Amniotic epithelial cell (primary cell): ENCODE measurements around the gene SKOR1.

DNA sequence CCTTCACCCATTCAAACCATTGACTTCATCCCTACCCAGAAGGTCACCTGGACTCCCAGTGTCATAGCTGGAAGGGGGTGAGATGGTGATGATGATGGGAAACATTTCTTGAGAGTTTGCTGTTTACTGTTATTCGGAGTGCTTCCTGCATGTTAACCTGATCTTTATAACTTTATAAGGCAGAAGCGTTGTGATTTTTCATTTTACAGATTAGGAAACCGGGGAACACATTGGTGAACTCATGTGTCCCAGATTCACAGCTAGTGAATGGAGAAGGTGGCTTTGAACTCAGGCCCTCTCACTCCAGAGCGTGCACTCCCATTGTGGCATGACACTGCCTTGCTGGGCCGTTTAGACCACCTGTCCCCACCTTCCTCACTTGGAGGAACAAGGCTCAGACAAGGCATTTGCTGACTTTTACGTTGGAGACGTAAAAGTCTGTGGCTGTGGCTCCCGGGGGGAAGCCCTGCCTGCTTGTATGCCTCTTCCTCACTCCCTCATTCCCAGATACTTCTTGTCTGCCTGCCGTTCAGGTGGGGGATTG lies 81.9 kb downstream of the AAGAB start:
- RRBS: no CpG with 5 or more reads among the region's 9 CpGs

- RRBS: no CpG with 5 or more reads among the region's 9 CpGs
Measured at GRCh38 chr15:67194294-67195257, 59.9 kb downstream of the AAGAB start.

DNA sequence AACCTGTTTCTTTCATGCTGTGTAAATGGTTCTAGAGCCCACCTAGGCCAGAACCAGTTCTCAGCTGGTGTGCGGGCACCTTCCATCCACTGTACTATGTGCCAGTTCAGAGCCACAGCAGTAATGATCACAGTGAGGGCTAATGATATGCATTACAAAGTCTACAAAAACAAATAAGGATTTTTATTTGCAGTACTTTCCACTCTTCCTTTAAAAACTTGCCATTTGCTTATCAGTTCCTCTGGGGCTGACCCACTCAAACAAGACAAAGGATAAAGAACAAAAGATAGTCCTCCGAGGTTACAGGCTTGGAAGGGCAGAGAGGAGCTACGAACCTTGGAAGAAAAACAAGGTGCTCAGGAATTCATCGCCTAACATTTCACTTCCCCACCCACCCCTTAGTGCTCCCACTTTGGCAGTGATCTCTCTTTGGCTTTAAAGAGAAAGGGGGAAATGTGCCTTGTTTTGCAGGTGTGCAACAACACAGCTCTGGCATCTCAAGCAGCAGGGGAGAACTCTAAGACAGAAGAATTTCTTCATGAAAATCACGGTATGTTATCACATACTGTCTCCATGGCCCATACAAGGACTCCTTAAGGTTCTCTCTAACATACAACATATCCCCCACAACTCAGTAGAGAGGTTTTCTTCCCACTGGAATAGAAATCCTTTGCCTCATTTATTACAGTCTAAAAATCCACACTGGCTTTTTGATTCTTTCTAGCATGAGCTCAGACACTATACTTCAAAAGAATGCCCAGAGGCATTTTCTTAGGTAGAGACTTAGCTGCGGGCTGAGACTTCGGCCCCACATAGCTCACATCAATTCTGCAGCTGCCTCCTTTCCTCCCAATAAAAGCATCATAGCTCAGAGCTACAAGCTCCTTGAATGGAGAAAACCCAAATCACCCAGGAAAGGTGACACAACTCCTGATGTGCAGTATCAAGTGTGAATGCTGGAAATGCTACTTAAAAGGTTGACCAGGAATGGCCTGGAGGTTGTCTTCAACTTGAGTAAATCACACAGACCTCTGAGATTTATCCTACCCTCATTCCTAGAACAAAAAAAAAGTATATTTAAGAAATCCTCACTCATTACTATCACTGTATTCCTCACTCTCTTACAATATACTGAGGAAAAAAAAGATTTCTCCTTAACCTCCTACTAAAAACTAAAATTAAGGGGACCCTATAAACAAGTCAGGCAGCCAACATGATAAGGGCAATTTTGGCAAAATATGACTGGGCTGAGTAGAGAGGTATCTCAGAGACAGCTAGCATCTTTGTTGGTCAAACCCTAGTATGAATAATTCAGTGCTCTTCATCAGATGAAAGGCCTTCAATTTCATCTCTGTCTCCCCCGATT lies 52.5 kb downstream of the AAGAB start:
- RRBS: no CpG with 5 or more reads among the region's 8 CpGs

GRCh38 chr15:67253573-67254110 lies 819 bp downstream of the AAGAB start:
- RRBS: no CpG with 5 or more reads among the region's 12 CpGs

DNA sequence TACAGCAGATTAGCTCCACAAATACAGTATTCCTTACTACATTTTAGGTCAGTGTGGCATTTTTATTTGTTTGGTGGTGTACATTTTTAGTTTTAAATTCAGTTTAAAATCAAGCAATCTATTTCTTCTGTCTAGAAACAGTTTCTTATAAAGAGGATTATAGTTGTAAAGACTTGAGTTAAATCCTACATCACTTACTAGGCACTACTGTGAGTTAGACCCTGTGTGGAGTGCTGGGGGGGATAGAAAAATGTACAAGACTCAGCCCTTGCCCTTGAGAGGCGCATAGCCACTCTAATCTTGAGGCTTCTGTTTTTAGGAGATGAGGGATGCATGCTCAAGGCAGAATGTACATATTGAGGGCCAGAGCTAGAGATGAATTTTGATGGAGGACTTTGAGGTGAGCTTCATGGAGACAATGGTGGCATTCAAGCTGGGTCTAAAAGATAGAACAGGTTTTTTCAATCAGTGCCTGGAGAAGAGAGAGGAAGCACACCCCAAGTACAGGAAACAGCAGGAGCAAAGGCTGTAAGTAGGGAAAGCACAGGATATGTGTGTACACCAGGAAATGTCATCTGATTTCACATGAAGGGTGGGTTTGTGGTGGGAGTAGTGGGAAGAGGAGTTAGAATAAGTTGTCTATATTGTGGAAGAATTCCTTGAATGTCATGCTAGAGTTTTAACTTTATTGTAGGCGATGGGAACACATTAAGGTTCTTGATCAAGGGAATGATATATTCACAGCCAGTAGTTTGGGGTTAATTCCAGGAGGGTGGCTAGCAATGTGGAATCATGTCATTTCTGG lies 99.8 kb downstream of the MAP2K5 start:
- RRBS: no CpG with 5 or more reads among the region's 2 CpGs

- RRBS: no CpG with 5 or more reads among the region's 4 CpGs
Measured at GRCh38 chr15:67784215-67784836, 41.0 kb upstream of the SKOR1 start.

DNA sequence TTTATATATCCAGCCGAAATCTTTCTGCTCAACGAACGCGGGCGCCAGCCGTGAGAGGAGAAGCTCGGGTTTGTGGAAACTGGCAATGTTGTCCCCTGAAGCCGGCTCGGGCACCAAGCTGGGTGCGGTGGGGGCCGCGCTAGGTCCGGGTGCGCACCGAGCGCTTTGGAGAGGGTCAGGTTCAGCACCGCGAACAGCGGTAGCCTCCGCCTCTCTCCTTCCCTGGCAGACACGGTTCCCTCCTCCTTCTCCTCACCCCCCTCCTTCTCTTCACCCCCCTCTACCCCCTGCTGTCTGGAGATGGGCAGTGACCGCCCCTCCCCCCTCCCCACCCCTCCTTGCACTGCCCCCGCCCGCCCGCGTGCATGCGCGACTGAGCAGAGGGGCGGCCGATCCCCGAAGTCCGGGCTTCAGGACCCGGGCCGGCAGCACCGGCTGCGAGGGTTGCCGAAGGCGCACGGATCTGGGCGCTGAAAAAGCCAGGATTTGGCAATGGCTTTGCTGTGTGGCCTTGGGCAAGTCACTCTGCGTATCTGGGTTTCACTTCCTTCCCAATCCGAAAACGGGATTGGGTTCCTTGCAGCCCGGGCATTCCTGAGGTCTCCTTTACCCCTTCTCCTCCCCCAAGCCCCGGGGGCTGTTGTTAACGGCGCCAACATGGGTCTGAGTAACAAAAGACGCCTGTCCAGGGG lies at the start of gene SKOR1:
SKOR1 (plus strand) TSS at position 399 of the 692 bp plus-strand sequence.
- RRBS: 3% methylated on average over 6 of the region's 48 CpGs

GRCh38 chr15:67916979-67917511 lies 91.7 kb downstream of the SKOR1 start:
- RRBS: no CpG with 5 or more reads among the region's 4 CpGs

DNA sequence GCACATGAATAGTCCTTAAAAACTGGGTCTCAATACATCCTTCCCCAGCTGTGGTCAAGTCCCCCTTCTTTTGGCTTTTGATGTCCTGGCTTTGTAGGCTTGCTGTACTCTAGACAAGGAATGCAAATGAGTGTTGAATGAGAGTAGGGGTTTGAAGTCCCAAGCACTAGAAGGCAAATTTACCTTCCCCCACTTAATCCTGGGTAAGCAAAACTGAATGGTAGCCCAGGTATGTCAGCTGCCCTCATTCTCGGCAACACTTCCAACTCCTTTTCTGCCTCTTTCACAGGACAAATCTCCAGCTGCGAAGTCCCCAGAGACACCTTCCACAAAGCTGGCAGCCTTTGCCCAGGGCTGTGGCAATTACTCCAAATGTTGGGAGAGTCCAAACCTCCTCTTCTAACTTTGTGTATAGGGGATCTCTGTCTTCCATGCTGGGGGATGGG lies 92.8 kb upstream of the PIAS1 start:
- RRBS: no CpG with 5 or more reads among the region's 2 CpGs

- RRBS: no CpG with 5 or more reads among the region's 3 CpGs
Measured at GRCh38 chr15:68110462-68110754, 56.3 kb downstream of the PIAS1 start.

GRCh38 chr15:68162161-68162668 lies 42.9 kb downstream of the CALML4 start:
- RRBS: no CpG with 5 or more reads among the region's 2 CpGs

- RRBS: no CpG with 5 or more reads among the region's 5 CpGs
Measured at GRCh38 chr15:68184763-68185663, 20.1 kb downstream of the CALML4 start.

DNA sequence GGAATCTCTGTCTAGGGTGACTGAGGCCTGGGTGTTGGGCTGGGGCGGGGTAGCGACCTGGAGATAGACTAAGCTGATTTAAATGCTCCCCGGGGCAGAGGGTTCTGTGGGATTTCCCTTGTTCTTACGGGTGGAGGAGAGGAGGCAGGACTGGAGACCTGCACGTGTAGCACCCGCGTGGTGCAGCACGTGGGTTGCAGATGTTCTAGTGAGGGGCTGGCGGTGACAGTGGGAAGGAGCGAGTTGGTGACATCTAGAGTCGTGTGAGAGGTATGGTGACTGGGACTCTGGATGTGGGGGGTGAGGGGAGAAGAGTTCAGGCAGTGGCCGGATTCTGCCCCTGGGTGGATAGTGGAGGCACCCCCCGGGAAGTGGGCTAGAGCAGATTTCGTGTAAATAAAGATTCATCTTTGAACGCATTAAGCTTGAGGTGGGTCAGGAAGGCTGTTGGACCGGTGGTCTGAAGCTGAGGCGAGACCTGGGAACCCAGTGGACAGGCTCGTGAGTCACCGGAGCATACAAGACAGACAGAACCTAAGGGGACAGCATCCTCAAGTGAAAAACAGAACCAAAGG lies 498 bp upstream of the CLN6 start:
- RRBS: 55% methylated on average over 7 of the region's 19 CpGs

GRCh38 chr15:68271744-68272706 lies 5.5 kb upstream of the FEM1B start:
- RRBS: no CpG with 5 or more reads among the region's 14 CpGs

DNA sequence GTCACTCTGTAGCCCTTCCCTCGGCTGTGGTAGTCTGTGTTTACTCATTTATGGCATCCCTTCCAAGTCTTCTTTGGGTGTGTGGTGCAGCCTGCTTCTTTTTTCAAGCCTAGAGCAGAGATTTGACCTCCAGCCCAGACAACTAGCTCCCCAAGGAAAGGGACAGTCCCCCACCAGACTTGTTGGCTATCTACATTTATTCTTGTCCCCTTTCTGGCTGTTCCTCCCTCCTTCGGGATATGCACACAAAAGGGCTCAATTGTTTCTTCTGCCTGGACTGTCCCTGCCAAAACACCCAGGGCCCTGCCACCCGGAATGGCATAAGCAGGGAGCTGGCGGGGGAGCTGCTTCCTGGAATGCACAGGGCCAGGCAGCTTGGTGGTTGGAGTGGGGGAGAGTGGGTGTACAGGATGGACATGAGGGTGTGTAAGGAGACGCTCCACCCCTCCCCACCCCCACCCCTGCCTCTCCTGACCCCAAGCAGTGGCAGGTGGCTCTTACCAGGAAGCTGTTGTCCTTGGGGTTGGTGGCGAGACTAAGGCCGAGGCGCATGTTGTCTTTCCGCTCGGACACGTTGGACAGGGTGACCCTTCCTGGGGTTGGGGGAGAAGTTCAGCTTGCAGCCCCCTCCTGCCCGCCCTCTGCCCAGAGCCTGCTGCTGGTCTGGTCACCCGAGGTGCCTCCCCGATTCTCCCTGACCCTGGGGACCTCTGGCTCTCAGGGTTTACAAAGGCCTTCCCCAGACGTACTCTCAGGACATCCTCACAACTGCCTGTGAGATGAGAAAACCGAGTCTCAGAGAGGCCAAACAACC lies 67.5 kb downstream of the ITGA11 start:
- RRBS: no CpG with 5 or more reads among the region's 16 CpGs

GRCh38 chr15:68421880-68422131 lies 10.2 kb downstream of the ITGA11 start:
- RRBS: no CpG with 5 or more reads among the region's 4 CpGs

DNA sequence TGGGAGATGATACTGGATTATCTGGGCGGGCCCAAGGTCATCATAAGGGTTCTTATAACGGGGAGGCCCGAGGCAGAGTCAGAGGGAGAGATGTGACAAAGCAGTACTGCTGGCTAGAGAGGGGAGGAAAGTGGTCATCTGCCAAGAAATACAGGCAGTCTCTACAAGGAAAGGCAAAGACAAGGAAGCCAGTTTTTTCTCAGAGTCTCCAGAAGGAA lies 66.2 kb upstream of the CORO2B start:
- RRBS: no CpG with 5 or more reads among the region's 3 CpGs

DNA sequence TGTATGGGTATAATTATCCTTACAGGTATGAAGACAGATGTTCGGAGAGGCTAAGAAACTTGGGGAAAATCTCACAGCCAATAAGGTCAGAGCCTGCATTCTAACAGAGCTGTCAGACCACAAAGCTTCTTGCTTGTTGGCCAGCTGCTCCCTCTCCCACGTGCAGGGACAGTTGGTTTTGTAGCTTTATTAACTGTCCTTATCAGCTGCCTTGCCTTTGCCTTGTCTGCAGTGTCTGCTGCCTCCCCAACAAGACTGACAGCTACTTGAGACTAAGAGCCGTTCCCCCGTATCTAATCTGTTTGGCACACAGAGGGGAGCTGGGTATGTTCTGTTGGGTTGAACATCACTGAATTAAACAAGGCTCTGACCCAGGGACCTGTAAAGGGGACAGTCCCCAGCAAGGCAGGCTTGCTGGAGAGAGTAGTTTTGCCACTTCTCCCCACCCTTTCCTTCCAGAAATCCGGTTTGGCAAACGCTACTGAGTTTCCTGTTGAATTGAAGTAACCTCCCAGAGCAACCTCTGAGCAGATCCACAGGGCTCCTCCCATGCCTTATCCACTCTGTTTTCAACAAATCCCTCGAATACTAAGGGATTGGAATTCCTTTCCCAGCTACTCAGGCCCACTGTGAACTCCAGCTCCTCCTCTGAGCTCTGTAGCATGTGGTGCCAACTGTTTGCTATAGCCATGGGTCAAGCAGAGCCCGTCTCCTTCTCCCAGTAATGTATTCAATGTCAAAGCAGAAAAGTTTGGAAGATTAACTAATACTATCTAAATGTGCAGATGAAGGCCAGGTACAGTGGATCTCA lies 116.1 kb downstream of the ANP32A start:
- RRBS: no CpG with 5 or more reads among the region's 8 CpGs

DNA sequence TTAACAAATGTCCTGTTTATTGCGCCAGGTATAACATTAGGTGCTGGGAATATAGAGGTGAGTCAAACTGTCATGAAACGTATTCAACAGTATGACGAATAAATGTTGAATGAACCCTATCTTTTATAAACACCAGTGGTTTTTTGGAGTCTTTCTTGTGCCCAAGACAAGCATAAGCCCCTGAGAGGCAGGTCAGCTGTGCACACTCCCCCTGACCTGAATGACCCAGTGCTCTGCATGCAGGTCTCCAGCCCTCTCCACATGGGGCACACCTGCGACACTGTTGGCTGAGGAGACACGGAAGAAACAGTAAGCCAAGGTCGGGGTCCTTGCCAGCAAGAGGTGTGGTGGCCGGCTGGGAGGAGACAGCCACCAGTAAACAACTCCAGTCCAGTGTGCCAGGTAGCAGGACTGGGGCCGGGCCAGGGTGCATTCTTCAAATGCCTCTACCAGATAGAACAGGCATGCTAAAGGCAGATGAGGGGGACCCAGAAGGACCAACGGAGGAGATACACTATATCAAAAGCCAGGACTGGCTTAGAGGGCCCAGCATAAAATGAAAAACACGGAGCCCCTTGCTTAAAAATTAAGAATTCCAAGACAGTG lies 27.4 kb downstream of the ANP32A start:
- RRBS: 31% methylated on average over 2 of the region's 10 CpGs

DNA sequence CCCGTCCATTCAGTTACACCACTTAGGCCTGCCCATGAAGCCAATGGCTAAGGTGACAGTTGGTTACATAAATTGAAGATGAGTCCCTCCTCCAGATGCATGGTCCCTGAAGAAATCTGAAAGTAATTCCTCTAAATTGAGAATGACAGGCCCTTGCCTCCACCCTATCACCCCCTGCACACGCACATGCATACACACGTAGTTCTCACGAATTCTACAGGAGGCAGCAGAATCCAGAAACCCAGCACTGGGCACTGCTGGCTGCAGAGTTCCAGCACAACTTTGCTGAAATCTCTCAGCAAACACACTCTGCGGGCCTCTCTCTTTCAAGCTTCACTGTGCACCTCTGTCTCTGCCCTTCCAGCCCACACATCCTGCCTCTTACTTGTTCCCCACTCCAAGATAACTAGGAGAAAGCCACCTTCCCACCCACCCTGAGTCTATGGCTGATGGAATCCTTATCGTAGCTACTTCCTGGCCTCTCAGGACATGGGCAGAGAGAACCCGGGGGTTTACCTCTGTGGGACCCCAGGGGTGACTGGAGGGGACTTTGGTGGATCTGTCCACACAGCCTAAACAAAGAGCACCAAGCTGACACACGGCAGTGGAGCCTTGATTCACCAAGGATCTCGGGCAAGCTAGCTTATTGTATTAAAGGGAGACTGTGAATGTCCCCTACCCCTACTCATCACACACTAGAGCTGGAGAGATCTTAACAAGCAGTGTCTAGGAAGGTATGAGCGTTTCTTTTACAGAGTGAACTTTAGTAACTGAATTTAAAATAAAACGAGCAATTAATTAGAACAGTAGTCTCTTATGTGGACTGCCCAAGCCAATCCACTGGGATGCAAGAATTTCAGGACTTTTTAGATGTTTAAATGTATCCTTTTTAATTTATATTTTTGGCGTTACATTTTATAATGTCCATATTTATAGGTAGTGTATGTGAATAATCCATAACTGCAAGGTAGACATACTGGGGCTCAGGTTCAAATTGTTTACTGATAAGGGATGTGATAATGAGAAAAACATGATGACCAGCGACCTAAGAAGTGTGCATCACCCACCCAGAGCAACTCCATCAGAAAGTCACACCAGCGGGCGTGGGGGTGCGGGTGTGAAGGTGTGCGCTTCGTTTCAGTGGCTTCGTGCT lies 11.7 kb downstream of the ANP32A start:
- RRBS: no CpG with 5 or more reads among the region's 19 CpGs